CD14-positive monocyte (primary cell): Measurements from ENCODE around the gene ROCK2.

GRCh38 chr2:10190819-10191200 is 68.3 kb downstream of the RRM2 start:
- CAGE, long polyA plus RNA: no peak

DNA sequence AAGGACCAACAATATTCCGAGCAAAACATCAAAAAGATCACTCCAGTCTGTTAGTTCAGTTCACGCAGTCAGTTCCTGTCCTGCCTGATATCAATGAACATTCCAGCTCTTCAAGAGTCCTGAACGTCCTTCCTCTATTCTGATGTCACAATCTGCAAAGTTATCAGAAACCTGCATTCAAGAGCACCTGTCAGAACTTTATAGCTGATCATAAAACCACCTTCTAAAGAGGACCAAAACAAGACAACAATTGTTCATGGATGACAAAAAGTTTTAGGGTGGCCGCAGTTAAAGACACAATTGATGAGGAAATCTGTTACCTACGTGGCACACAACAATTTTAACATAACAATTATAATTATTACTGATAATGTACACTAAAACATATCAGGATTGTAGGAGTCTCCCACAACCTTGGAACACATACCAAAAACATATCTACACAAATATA is 78.9 kb downstream of the RRM2 start:
- CAGE, long polyA plus RNA: no peak

DNA sequence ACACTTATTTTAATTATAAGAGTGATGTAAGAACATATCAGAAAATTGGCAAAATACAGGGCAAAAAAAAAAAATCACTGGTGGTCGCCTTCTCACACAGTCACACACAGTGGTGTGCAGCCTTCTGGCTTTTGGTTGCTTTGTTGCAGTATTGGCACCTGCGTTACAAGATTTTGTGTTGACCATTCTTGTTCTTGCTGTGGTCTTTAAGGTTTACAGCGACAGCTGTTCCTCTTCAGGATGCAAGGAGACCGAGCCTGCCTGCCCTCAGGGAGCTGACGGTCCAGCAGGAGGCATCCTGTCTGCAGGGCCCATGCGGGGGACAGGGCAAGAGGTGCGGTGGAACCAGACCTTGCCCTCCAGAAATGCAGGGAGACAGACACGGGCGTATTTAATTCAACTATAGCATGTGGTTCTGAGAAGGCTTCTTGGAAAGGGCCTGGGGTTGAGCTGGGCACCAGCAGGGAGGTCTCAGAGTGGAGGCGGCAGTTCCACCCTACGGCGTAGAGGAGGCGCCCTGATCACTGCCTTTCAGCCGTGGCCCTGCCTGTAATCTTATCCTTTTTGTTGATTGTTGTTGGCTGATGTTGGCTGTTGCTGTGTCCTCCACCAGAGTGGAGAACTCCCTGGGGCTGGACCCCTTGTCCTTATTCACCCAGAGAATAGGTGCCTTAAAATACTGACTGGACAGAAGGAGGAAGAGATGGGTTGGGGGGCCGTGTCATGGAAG is 71.7 kb downstream of the HPCAL1 start:
- CAGE, long polyA plus RNA: no peak

DNA sequence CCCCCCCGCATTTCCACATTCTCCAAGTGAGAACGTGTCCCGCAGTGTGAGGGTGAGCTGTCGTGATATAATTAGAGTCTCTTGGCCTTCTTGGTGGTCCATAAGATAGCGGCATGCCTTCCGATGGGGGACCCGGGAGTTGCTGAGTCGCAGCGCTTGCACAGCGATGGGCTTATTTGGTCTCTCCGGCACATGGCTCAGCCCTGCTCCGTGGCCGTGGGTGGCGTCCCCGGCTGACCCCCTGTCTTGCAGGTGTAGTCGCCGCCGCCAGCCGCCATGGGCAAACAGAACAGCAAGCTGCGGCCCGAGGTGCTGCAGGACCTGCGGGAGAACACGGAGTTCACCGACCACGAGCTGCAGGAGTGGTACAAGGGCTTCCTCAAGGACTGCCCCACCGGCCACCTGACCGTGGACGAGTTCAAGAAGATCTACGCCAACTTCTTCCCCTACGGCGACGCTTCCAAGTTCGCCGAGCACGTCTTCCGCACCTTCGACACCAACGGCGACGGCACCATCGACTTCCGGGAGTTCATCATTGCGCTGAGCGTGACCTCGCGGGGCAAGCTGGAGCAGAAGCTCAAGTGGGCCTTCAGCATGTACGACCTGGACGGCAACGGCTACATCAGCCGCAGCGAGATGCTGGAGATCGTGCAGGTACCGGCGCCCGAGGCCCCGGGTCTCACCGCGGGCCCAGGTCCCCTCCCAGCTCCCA is 28.5 kb downstream of the ODC1 start:
- CAGE, long polyA plus RNA: no peak

- CAGE, long polyA plus RNA: no peak
These were observed 533 bp upstream of the PDIA6 start for GRCh38 chr2:10812920-10813715.

GRCh38 chr2:10845465-10846543 is 33.2 kb upstream of the PDIA6 start:
- CAGE, long polyA plus RNA: no peak

DNA sequence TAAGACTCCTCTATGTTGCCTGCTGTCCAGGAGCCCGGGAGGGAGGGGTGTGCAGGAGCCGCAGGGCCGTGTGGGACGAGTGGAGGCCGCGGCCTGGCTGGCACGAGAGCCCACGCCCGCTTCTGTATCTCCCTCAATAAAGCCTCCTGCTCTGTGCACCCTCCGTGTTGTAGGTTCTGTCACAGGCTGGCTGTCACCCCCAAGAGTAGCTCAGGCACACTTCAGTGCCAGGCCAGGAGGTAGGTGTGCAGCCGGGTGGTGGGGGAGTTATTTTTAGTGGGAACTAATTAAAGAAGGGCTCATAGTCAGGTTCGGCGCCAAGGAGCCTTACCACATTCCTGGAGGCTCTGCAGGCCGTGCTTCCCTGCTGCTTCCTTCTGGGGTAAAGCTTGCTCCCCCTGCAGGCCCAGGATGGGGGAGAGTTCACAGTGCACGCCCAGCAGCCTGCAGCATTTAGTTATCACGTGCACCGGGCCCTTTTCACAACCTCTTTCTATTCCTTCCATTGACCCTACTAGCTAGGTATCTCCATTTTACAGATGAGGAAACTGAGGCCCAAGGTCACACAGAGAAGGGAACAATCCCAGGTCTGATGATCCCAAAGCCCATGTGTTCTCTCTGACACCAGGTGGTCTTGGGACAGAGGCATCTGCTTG is 2.5 kb downstream of the KCNF1 start:
- CAGE, long polyA plus RNA: no peak

DNA sequence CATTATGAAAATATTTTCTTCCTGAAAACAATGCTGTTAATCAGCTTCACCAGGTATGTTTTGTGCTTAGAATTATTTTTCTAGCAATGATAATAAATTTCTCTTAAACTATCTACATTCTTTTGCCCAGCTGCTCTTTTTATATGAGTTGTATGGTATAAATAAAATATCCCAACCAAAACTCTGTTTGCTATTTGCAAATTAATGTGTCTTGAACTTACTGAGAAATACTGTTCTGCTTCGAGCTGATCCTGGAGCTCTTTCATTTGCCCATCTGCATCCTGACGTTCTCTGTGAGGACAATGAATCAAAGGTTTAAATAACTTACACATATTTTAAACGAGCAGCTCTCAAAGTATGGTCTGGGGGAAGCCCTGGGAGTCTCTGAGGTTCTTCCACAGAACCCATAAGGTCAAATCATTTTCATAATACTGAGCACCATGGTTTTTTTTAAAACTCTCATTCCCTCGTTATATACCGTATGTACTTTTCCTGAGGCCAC is 46.6 kb downstream of the SLC66A3 start:
- CAGE, long polyA plus RNA: no peak

- CAGE, long polyA plus RNA: no peak
These were observed 48.8 kb downstream of the SLC66A3 start for GRCh38 chr2:11204111-11204465.

DNA sequence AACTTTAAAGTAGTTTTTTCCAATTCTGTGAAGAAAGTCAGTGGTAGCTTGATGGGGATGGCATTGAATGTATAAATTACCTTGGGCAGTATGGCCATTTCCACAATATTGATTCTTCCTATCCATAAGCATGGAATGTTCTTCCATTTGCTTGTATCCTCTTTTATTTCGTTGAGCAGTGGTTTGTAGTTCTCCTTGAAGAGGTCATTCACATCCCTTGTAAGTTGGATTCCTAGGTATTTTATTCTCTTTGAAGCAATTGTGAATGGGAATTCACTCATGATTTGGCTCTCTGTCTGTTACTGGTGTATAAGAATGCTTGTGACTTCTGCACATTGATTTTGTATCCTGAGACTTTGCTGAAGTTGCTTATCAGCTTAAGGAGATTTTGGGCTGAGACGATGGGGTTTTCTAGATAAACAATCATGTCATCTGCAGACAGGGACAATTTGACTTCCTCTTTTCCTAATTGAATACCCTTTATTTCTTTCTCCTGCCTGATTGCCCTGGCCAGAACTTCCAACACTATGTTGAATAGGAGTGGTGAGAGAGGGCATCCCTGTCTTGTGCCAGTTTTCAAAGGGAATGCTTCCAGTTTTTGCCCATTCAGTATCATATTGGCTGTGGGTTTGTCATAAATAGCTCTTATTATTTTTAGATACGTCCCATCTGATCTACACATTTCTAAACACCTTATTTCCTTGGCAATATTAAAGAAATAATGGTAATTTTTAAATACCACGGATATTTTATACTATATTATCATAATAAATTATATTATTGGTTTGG is 25.1 kb downstream of the ROCK2 start:
- CAGE, long polyA plus RNA: no peak

DNA sequence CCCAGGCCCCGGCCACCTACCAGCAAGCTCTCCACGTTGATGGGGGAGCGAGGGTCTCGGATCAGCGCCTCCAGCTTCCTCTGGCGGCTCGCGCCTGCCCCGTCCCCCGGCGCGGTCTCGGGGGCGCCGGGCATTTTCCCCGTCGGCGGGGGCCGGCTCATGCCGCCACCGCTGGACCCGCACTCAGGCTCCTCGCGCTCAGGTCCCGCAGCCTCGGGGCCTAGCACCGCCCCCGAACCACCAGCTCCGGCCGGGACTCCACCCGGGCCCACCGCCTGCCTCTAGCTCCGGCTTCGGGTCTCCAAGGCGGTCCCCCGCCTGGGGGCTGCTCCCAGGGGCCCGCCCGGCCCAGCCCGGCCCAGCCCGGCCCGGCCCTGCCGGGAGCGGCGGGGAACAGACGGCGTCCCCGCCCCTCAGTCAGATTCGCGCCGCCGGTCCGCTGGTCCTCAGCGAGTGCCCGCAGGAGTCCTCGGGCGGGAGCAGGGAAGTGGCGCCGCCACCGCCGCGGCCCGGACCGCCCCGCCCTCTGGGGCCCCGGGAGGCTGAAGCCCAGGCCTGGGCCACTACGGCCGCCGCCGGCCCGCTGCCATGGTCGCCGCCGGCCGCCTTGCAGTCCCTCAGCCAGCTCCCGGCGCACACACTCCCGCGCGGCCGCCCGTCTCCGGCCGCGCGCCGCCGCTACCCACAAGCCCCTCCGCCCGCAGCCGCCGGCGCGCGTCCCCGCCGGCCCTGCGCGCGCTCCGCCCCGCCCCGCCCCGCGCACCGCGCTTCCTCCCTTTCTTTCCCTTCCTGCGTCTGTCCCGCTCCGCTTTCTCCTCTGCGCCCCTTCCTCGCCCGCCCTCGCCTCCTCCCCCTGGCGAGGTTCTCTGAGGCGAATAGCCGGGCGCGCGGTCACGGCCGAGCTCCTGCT is at the start of gene ROCK2:
ROCK2 (minus strand) TSS at position 661 of the 910 bp plus-strand sequence.
- CAGE, long polyA plus RNA: no peak

DNA sequence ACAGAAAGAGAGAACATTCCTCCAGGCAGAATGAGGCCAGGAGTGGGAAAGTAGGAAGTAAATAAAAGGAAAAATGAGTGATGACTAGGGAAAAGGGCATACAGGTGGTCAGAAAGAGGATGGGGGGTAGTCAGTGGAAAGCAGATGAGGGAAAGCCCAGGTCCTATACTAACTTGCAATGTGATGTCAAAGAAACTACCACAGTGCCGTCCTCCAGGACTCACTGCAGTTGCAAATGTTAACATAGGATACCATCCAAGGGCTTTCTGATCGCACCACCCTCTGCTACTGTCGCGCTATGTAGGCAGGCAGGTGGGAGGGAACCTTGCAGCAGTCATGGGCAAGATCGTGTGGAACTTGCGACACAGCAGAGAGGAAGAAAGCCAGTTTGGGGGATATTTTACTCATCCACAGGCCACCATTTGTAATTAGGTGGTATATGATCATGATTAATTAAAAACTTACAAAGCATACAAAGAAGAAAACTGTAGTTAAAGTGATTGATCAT is 8.3 kb upstream of the ROCK2 start:
- CAGE, long polyA plus RNA: no peak

- CAGE, long polyA plus RNA: no peak
These were observed 23.8 kb upstream of the ROCK2 start for GRCh38 chr2:11368040-11368780.

- CAGE, long polyA plus RNA: no peak
These were observed 33.5 kb upstream of the ROCK2 start for GRCh38 chr2:11377863-11378472.

- CAGE, long polyA plus RNA: no peak
These were observed 47.0 kb upstream of the ROCK2 start for GRCh38 chr2:11391296-11391955.

- CAGE, long polyA plus RNA: no peak
These were observed 25.9 kb downstream of the E2F6 start for GRCh38 chr2:11439961-11440640.

DNA sequence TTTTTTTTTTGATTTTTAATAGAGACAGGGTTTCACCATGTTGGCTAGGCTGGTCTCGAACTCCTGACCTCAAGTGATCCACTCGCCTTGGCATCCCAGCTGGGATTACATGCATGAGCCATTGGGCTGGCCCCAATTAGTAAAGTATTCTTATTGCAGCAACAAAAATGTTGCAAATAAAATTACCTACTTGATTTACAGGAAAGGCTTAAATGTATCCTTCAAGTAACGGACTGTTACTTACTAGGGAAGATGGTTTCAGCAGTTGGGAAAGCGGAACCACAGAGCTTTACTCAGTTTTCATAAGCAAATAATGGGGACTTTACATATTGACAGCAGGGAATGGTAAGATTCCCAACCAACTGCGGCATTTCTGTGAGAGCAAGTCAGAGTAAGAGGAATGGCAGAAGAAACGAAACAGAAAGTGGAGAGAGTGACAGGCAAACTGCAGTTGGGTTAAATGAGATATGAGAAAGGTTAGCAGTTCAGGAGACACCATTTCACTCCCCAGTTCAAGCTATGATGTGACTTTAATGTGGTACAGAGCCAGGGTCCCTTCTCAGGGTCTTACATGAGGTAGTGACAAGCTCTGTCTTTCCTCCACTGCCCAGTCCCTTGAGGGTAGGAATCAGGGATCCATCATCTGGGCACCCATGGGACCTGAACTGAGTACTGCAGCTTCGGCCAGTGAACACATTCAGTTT is 33.2 kb upstream of the GREB1 start:
- CAGE, long polyA plus RNA: no peak

- CAGE, long polyA plus RNA: no peak
These were observed 117.3 kb downstream of the LPIN1 start for GRCh38 chr2:11863594-11864339.

DNA sequence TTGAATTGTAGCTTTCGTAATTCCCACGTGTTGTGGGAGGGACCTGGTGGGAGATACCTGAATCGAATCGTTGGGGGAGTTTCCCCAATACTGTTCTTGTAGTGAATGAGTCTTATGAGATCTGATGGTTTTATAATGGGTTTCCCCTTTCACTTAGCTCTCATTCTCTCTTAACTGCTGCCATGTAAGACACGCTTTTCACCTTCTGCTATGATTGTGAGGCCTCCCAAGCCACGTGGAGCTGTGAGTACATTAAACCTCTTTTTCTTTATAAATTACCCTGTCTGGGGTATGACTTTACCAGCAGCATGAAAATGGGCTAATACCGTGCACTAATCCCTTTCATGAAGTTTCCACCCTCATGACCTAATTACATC is 120.6 kb downstream of the LPIN1 start:
- CAGE, long polyA plus RNA: no peak

DNA sequence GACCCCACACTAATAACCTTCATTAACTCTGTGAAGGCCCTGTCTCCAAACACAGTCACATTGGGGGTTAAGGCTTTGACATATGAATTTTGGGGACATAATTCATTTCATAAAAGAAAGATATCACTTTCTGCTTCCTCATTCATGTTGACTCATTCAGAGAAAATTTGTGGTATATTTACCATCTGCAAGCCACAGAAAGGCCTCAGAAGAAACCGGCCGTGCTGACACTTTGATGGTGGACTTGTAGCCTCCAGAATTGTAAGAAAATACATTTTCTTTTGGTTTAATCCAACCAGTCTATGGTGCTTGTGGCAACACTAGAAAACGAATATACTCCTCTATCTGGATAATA is 262.3 kb downstream of the LPIN1 start:
- CAGE, long polyA plus RNA: no peak